Iris pigment epithelial cell (primary cell): ENCODE measurements around the genes CCDC3 and UCMA.

DNA sequence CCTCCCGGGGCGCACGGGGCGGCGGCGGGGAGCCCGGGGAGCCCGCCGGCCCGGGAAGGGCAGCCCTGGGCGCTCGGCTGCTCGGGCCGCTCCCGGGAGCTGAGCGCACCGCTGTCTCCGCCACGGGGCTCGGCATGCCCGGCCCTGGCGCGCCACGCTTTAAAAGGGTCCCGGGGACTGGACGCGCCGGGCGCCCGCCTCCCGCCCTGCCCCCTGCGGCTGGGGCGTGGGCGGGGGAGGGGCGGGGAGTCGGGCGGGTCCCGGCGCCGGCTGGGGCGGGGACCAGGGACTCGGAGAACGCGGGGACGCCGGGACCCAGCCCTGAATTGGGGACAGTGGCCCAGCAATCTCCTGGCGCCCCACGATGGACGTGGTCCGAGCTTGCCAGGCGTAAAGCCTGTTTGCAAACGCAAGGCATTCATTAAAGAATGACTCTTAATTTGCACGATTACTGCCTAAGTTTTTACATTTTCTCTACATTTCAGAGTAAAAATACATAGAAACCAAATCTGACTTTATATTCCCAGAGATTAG, at the start of gene CCDC3:
Gene CCDC3, minus strand, starts transcription at position 136 of the 534 bp plus-strand sequence.
- RRBS, result 3% methylated on average over 29 of the region's 53 CpGs

- RRBS, result no CpG with 5 or more reads among the region's 9 CpGs
Measured at GRCh38 chr10:13120785-13121404, 20.9 kb downstream of the OPTN start.

- RRBS, result no CpG with 5 or more reads among the region's 13 CpGs
Measured at GRCh38 chr10:13136982-13137403, 24.4 kb upstream of the MCM10 start.

GRCh38 chr10:13234109-13234608, at the start of gene UCMA:
UCMA (minus strand) TSS chr10:13234374.
- RRBS, result no CpG with 5 or more reads among the region's 10 CpGs

DNA sequence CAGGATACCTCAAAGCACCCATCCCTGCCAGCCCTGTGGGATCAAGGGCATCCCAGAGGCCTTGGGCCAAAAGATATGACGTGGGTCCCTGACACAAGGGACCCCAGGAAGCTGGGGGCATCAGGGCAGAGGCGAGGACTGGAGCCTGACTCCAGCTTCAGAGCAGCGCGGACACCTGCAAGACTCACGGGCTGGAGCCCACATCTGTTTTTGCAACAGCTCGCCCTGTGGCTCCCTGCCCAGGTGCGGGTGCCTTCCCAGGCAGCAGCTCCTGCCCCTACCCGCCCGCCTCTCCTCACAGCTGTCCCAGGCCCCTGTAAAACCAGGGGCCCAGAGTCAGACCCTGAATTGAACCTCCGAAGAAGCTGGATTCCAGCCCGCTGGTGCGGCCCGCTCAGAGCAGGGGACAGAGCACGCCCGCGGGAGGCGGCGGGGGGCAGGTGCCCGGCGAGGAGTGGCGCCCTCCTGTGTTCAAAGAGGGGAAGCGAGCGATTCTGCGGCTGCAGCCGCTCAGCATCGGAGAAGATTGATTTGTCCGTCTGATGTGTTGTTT, 88.5 kb downstream of the BEND7 start:
- RRBS, result no CpG with 5 or more reads among the region's 27 CpGs

GRCh38 chr10:13646069-13646931, 59.5 kb downstream of the PRPF18 start:
- RRBS, result no CpG with 5 or more reads among the region's 22 CpGs

- RRBS, result no CpG with 5 or more reads among the region's 8 CpGs
Measured at GRCh38 chr10:13648520-13648898, 61.7 kb downstream of the PRPF18 start.

- RRBS, result no CpG with 5 or more reads among the region's 6 CpGs
Measured at GRCh38 chr10:13712727-13713519, 126.2 kb downstream of the PRPF18 start.

DNA sequence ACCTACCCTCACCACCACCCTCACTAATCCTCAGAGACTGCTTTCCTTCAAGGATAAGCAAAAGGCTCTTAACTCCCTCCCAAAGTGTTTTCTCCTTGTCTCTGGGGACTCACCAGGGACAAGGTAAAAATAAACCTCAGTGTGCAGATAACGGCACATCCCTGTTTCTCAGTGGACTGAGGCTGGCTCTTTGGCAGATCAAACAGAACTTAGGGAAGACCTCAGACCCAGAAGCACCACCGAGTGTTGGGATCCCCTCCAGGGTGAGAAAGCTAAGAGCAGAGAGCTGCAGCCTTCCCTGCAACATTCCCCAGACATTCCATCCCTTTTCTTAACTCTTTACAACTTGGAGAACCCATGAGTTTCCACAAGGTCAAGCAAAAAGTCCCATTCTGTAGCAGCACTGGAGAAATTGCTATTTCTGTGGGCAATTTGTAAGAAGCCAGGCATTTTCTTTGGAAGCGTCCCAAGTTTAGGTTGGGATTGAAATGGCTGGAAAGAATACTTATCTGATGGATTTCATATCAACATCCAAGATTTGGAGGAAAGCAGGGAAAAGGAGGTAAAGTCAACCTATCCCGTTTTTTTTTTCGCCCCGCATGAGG, 358.7 kb downstream of the FRMD4A start:
- RRBS, result no CpG with 5 or more reads among the region's 6 CpGs

GRCh38 chr10:14153455-14154118, 177.1 kb downstream of the FRMD4A start:
- RRBS, result no CpG with 5 or more reads among the region's 19 CpGs

DNA sequence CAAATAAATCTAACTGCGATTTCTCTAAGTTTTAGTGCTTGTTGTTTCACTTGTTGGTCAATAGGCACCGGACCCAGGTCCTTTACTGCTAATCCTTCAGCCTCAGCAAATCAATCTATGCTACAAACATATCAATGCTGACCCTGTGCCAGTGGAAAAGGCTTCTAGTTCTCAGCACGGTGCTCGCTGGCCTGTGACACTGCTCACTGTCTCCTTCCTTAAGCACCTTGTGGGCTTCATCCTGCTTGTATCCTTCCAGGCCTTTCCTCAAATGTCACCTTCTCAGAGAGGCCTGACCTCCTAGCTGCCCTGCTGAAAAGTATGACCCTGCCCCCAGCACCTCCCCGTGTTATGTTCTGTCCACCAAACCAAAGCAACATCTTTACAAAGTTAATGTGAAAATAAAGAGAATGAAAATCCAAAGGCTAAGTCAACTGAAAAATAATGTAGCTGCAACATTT, 201.3 kb upstream of the FRMD4A start:
- RRBS, result no CpG with 5 or more reads among the region's 5 CpGs

- RRBS, result no CpG with 5 or more reads among the region's 16 CpGs
Measured at GRCh38 chr10:14533418-14533955, 202.8 kb upstream of the FRMD4A start.

DNA sequence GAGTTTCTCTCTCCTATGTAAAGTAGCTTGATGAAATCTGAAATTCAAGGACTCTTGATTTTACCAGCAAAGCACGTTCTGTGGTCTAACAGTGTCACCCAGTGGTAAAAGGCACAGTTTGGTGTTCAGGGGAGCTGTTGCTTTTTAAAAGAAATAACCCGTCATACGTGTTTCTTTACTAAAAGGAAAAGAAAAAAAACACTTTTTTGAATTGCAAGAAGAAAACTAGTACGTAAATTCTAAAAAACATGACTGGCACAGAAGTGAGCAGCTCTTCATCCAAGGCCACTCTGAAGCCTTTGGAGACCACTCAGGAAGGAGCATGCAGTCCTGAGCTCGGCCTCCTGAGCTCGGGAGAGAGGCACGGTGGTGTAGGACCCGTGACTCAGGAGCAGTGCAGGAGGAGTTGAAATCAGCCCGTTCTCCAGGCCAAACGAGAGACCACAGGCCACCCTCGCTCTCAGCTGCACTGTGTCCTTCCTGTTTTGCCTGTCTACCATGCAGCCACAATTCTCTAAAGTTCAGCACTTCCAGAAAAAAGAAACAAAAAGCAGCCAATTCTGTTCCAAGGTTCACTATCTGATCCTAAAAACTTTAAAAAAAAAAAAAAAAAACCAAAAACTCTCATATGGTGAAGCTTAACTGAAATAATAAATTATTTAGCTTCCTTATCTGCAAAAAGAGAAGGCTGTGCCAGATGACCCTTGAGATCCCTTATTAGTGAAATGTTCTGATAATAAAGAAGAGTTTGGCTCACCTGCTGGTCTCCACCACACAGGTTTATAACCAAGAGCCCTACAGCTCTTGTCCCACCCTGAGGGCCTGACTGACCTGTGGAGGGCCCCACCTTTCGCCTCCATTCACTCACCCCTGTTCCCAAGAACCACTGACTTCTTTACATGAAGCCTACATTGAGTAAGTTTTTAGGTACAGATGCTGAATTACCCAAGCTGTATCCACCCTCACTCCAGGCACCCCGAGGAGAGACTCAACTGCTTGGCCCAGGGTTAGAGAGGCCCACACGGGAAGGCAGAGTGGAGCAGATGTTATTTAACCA, 212.7 kb upstream of the FRMD4A start:
- RRBS, result no CpG with 5 or more reads among the region's 14 CpGs

GRCh38 chr10:14555551-14556637, 218.8 kb downstream of the FAM107B start:
- RRBS, result no CpG with 5 or more reads among the region's 16 CpGs

- RRBS, result no CpG with 5 or more reads among the region's 5 CpGs
Measured at GRCh38 chr10:14564029-14564810, 210.5 kb downstream of the FAM107B start.

DNA sequence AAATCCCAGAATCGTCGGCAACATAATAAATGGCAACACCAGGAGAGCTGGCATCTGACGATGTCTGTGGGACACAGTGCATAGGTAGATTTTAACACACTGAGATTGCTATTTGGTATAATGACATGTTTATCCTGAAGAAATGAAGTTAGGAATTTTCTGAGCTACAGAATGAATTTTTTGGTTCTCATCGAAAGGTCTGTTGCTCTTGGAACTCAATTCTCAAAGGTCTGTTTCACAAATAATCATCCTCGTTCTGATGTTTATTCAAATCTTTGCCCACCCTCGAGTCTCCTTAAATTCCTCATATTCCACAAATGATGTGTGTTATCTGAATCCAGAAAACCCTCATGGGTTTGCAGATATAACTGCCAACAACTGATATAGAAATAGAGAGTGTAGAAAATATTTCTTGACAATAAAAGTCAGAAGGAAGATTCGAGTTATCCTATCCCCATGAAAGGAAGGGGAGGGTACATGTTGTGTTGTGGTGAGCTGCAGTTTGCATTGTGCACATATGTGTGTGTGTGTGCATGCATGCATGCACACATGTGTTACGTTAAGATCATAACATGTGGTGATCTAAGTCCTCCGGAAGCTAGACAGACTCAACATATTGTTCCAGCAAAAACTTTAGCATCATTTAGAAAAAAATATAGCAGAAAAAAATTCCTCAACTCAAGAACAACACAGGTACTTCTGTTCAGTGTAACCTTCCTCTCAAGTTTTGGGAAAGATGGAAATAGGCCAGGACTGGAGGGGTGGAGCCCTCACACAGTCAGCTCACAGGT, 205.6 kb downstream of the FAM107B start:
- RRBS, result no CpG with 5 or more reads among the region's 9 CpGs

GRCh38 chr10:14597967-14598467, 176.7 kb downstream of the FAM107B start:
- RRBS, result no CpG with 5 or more reads among the region's 9 CpGs

DNA sequence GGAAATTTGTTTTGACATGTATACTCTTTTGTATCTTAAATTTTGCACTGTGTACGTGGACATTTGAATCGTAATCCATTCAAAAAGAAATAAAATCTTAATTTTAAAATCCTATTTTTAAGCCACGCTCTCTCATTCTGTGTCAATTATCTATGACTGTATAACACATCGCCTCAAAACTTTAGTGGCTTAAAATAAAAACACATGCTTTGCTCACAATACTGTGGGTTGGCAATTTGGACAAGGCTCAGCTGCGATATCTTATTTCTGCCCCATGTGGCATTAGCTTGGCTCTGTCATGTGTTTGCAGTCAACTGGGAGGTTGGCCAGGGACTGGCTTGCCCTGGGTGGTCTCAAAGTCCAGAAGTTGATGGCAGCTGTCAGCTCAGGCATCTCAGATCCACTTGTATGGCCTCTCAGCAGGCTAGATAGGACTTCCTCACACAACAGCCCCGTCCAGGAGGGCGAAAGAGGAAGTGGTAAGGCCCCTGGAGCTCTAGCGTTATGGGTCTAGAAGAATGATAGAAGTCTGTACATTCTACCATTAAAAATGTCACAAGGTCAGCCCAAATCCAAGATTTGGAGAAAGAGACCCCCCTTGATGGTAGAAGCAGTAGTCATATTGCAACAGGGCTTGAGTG, 166.4 kb downstream of the FAM107B start:
- RRBS, result no CpG with 5 or more reads among the region's 8 CpGs

DNA sequence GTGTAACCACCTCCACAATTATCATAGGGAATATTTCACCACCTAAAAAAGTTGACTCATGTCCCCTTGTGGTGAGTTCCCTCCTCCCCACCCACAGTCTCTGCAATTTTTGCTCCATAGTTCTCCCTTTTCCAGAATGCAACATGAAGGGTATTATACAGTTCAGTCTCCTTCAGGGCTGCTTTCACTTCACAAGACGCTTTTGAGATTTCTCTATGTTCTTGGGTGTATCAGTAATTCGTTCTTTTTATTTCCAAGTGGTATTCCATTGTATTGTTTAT, 156.8 kb downstream of the FAM107B start:
- RRBS, result no CpG with 5 or more reads among the region's 2 CpGs

GRCh38 chr10:14674260-14674849, 100.3 kb downstream of the FAM107B start:
- RRBS, result no CpG with 5 or more reads among the region's 5 CpGs